NT2/D1 (cell line): ENCODE results near the genes GLDC and NFIB.

- RRBS, 2 experiments, result no CpG with 5 or more reads among the region's 17 CpGs
Observed at GRCh38 chr9:6644131-6644539, 1.4 kb downstream of the GLDC start.

DNA sequence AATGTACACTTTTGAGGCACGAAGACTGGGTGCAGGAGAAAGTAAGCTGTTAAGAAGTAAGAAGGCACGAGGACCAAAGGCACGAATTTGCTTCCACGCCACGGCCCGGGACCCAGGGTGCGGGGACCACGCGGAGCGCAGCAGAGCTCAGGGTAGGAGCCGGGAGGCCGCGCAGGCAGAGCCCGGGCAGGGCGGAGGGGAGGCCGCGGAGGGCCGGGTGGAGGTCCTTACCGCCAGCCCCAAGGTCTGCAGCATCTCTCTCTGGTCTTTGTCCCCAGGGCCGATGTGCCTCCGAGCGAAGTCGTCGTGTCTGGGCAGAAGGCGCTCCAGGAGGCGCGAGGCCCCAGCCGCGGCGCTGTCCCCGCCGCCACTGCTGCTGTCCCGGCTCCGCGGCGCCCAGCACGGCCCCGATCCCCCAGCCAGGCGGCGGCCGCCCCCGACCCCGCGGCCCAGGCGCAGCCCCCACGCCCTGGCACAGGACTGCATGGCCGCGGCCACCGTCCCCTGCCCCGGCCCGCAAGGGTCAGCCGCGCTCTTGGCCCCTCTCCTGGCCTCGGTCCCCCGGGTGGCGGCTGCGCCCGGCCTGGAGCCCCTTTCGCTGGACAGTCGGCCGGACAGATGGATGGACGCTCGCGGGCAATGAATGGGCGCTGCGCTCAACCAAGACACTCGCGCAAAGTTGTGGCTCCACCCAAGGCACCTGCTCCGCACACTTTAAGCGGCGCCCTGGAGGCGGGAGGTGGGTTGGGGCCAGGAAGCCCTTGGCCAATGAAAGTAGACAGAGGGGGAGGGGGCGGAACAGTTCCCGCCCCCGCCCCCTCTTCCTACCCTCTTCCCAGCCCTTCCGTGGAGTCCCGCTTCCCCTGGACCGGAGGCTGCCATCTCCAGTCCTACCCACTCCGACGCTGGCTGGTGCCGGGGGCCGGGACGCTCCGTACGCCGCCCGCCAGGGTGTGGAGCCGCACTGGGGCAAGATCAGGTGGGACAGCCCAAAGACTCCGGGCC, at the start of gene GLDC:
GLDC (minus strand) TSS at position 716 of the 1,005 bp plus-strand sequence.
- RRBS, 2 experiments, result 1% methylated on average over 17 of the region's 89 CpGs

DNA sequence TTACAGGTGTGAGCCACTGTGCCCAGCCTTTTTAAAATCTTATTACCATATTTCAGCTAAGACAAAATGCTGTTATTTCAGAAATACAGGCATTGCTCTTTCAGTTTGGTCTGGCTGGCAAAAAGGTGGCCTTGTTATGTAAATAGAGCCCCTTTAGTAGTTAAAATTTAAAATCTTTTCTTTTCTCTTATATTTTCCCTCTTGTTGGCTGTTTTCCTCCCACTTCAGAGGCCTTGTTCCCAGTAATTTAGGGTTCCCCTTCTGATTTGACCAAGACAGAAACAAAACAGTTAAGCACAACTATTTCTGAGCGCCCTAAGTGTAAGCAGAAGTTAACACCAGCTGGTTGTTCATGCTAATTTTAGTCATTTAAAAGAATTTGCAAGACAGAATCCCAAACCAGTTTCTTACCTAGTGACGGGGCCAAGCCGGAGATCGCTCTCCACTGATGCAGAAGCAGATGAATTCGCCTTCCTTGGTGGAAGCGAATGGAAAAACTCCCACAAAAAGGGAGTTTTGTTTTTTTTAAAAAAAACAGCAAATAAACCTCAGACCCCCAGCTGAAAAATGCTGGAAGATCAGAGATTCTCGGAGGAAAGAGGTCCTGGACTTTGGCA, 47.2 kb upstream of the GLDC start:
- RRBS, 2 experiments, result no CpG with 5 or more reads among the region's 7 CpGs

- RRBS, 2 experiments, result 3 to 9% methylated on average over 1 of the region's 19 CpGs
Observed at GRCh38 chr9:6759287-6759725, 1.5 kb downstream of the KDM4C start.

GRCh38 chr9:7053945-7054452, 296.2 kb downstream of the KDM4C start:
- RRBS, 2 experiments, result no CpG with 5 or more reads among the region's 3 CpGs

DNA sequence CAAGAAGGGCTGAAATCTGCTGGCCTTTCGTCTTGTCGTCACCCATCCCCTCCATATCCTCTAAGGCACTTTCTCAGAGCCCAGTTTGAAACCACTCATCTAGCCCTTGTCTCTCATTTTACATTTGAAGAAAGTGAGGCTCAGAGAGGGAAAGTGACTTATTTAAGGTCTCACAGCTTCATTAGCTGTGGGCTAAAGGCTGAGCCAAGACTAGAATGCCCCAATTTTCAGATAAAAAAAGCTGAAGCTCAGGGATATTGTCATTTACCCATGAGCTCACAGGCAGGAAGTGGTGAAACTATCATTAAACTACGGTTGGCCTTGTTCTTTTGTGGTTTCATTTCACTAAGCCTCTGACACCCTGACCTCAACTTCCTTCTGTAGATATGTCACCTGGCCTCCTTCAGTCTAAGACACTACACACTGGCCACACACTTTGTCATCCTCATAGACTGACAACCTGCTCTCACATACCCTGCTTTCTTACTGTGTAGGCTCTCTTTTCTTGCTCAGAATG, 176.7 kb upstream of the DMAC1 start:
- RRBS, 2 experiments, result no CpG with 5 or more reads among the region's 3 CpGs

- RRBS, 2 experiments, result no CpG with 5 or more reads among the region's 3 CpGs
Observed at GRCh38 chr9:8871019-8871312, 1071.4 kb upstream of the DMAC1 start.

GRCh38 chr9:8961345-8961746, 1161.8 kb upstream of the DMAC1 start:
- RRBS, 2 experiments, result no CpG with 5 or more reads among the region's 2 CpGs

- RRBS, 2 experiments, result no CpG with 5 or more reads among the region's 2 CpGs
Observed at GRCh38 chr9:12813481-12814243, 38.8 kb downstream of the LURAP1L start.

DNA sequence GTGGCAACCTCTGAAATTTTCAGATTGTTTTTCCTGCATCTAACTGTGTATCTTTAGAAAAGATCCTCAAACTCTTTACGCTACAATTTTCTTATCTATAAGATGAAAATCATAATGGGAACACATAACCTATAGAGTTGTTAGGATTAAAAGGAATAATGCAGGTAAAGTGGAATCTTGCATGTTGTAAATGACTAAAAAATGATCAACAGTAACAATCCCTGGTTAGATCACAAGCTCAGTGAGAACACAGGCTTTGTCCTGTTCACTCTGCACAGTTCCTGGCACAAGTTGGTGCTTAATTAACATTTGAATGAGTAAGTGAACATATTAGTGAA, 159.6 kb downstream of the LURAP1L start:
- RRBS, 2 experiments, result no CpG with 5 or more reads among the region's 1 CpG

DNA sequence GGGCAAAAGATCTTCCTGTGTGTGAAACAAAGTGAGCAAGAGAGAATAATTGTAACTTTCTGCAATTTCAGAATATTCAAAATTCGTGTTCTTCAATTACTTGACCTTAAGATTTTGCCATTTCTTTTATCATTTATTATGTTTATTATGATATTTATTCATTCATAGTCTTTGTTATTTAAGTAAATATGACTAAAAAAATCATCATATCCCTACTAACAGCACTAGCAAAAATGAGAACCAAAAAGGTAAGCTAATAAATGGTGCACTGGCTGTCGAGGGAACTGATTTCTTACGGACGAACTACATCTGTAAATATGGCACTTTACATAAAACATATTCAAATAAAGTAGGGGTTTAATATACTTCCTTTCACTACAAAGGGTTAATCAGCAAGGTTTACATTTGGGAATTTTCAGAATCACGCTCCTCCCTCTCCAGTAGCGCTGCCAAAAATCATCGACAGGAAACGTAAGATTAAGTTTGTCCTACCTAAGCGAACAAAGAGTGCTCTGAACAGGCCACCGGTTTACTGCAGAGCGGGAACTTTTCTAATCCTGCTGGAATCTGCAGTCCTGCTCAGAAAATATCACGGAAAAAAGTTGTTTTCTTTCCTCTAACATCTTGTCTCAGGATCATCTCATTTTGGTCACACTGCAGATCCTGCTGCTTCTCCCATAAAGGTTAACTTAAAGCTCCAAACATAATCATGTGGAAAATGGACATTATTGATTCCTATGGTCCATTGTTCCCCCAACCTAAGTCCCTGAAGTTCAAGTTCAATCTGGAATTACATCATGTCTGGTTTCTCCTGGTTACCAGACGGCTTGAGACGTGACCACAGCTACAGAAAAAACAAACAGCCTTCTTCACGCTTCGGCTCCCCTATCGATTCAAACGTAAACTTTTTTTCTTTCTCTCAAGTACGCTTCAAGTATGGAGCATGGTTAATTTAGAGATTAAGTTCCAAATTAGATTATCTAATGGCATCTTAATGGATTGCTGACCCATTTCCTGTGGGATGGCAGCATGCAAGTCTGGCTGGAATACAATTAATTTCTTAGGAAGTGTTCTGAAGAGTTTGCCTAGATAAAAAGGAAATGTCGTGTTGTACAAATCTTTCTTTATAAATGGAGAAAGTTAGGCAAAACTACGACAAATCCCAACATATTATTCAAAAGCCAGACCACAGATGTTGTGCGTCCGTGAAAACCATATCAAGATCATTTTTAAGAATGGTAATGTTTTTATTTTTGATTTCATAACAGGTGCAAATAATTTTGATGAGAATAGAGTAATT, 217.6 kb downstream of the NFIB start:
- RRBS, 2 experiments, result no CpG with 5 or more reads among the region's 23 CpGs

GRCh38 chr9:14248213-14249036, 65.5 kb downstream of the NFIB start:
- RRBS, 2 experiments, result no CpG with 5 or more reads among the region's 6 CpGs

GRCh38 chr9:14313420-14314205, at the start of gene NFIB:
Gene NFIB (minus strand): TSS chr9:14314141.
- RRBS, 2 experiments, result 0 to 2% methylated on average over 14 of the region's 62 CpGs

- RRBS, 2 experiments, result under 1% methylated on average over 57 to 61 of the region's 118 CpGs
Observed at GRCh38 chr9:14314855-14315881, 1.2 kb upstream of the NFIB start.

GRCh38 chr9:14345321-14345880, 31.5 kb upstream of the NFIB start:
- RRBS, 2 experiments, result no CpG with 5 or more reads among the region's 19 CpGs

GRCh38 chr9:14345881-14346805, 32.2 kb upstream of the NFIB start:
- RRBS, 2 experiments, result 7% methylated on average over 4 of the region's 61 CpGs; no CpG with 5 or more reads in 1 of the 2 experiments

GRCh38 chr9:14372490-14373189, 58.7 kb upstream of the NFIB start:
- RRBS, 2 experiments, result no CpG with 5 or more reads among the region's 4 CpGs

DNA sequence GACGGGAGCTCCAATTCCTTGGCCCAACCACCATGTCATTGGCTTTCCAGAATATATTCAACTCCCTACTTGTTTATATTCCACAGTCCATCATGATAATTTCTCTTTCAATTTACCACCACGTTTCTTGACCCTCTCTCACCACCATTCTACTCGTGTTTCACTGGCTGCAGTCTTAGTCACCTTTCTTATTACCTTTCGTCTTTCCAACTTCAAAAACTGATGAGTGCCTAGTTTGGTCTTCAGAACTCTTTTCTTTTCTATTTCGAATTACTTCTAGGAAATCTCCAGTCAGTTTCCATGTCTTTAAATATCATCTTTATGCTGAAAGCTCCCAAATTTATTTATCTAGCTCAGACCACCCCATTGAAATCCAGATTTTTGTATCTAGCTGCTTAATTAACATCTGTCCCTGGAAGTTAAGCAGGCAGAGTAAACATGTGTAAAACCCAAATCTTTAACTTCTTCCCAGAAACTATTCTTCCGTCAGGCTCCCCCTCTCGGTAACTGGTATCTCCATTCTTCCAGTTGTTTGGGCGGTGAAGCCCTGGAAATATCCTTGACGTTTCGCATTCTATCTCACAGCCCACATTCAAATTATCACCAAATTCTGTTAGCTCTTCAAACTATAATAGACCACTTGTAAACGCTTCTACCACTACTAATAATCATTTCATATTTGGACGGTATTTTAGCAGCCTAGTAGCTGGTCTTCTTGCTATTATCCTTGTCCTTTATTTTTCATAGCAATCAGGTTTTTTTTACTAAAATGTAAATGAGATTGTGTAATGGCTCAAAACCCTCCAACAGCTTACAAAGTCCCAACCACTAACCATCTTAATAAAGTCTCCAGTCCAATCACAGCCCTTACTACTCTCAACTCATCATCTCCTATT, 45.4 kb downstream of the ZDHHC21 start:
- RRBS, 2 experiments, result no CpG with 5 or more reads among the region's 12 CpGs

GRCh38 chr9:15305648-15306797, 993 bp downstream of the TTC39B start:
- RRBS, 2 experiments, result 13 to 34% methylated on average over 10 of the region's 42 CpGs

DNA sequence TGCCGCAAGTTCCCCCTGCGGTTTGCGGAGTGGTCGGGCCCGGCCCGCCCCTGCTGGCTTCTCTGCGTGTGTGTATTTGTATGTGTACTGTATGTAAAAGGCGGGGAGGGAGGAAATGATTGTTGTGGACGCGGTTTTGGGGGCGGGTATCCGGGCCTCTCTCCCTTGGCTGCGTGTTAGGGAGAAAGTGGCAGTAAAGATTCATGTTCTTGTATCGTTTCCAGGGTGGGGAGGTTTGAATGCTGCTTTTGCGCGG, 346 bp upstream of the PSIP1 start:
- RRBS, 2 experiments, result under 1 to 8% methylated on average over 3 to 7 of the region's 16 CpGs